Panc1 (cell line): Measurements from ENCODE around the gene GXYLT1.

GRCh38 chr12:32450862-32451194, 51.5 kb downstream of the FGD4 start:
- RRBS, 2 experiments, result no CpG with 5 or more reads among the region's 1 CpG

- RRBS, 2 experiments, result no CpG with 5 or more reads among the region's 1 CpG
These were observed 55.6 kb downstream of the FGD4 start for GRCh38 chr12:32454860-32455481.

DNA sequence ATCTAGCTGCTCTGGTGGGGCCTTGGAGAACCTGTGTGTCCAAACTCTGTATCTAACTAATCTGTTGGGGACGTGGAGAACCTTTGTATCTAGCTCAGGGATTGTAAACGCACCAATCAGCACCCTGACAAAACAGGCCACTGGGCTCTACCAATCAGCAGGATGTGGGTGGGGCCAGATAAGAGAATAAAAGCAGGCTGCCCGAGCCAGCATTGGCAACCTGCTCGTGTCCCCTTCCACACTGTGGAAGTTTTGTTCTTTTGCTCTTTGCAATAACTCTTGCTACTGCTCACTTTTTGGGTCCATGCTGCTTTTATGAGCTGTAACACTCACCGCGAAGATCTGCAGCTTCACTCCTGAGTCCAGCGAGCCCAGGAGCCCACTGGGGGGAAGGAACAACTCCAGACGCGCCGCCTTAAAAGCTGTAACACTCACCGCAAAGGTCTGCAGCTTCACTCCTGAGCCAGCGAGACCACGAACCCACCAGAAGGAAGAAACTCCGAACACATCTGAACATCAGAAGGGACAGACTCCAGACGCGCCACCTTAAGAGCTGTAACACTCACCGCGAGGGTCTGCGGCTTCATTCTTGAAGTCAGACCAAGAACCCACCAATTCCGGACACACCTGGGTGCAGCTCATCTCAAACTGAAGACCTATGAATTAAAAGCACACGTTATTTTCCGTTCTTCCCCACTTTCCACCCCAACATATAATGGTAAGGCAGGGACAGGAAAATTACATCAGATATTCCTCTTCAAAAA, 73.8 kb downstream of the FGD4 start:
- RRBS, 2 experiments, result no CpG with 5 or more reads among the region's 22 CpGs

DNA sequence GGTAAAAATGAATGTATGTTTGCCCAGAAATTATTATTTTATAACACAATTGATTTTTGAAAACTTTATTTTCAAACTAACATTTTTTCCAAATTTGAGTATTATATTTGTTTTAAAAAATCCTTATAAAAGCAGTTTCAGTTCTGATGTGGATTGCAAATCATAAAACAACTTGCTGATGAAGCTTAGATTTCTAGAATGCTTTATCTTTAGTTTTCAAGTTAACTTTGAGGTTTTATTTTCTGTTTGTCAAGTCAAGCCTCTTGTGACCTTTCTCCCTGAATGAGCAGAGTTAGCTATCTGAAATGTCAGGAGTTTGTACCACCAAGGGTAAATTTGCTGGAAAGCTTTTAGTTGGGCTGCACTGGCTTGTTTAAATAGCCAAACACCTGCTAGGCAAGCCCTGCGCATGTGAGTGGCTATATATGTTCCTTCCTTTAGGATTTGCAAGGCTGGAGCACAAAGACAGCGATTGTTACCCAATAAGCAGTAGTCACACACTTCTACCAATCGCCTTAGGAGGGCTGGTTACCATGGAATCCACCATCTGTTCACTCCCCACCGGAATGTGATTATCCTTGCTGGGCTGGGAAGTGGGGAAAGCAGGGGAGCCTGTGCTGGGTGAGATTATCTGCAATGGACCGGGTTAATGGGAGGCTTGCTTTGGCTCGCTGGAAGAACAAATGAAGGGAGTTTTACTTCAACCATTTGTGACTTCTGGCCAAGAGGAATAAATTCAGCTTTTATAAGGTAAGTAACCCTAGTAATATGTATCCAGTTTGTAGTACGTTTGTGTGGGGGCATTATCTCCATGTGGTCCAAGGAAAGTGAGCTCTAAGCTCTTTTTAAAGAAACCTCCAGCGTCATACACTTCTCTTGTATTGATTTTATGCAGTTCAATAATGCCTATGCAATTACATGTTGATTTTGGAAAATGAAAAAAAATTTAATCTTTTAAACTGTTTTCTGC, 102.5 kb downstream of the FGD4 start:
- RRBS, 2 experiments, result 51 to 74% methylated on average over 2 of the region's 8 CpGs

- RRBS, 2 experiments, result no CpG with 5 or more reads among the region's 4 CpGs
These were observed 29.2 kb downstream of the YARS2 start for GRCh38 chr12:32726274-32727099.

DNA sequence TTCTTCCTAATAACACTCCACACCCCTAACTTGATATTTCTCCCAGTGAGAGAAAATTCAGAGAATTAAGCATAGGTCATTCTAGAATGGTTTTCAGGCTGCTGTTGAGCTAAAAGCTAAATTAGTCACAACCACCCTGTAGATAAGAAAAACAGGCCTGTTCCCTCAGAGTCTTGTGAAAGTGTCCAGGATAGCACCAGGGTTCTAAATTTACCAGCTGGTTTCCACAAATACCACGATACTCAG, 65.9 kb upstream of the YARS2 start:
- RRBS, 2 experiments, result no CpG with 5 or more reads among the region's 1 CpG

DNA sequence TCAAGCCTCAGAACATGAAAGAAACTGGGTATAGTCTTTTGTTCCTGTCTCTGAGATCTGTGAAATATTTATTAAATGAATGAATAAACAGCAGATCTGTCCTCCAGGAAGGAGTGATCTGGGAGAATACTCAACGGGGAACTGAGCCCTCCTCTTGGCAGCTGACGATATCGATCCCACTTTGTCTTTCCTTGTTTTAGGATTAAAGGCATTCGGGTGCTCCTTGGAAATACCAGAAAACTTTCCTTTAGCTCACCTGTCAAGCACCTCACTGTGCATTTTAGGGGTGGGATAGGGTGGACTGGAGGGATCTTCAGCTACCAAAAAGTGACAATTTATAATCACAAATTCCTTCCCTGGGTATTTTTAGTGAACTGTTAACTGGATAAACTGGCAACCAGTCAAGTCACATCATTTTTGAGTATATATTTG, 591 bp downstream of the ALG10 start:
- RRBS, 2 experiments, result no CpG with 5 or more reads among the region's 4 CpGs

DNA sequence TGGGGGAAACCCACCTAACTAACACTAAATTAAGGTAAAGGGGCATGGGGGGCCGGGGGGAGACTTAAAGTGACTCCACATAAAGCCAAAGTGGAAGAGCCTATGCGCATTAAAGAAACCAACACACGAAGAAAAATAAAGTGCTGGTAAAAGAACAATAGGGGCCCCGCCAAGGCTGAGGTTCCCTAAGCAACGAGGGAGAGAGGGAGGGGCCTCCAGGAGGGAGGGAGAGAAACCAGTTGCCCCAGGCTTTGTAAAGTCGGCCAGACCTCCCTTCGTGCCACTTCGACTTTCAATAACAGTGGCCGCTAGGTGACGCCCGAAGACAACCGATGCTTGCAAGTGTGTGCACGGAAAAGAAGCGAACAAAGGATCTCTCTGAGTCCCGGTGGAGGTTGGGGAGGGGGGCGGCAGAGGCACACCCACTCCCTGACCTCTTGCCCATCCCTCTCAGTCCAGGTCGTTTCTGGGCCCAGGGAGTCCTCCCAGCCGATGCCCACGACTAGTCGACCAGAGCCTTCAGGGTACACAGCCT, 263.0 kb upstream of the ALG10B start:
- RRBS, 2 experiments, result no CpG with 5 or more reads among the region's 20 CpGs

- RRBS, 2 experiments, result no CpG with 5 or more reads among the region's 1 CpG
These were observed 12.9 kb downstream of the CPNE8 start for GRCh38 chr12:38892591-38892857.

DNA sequence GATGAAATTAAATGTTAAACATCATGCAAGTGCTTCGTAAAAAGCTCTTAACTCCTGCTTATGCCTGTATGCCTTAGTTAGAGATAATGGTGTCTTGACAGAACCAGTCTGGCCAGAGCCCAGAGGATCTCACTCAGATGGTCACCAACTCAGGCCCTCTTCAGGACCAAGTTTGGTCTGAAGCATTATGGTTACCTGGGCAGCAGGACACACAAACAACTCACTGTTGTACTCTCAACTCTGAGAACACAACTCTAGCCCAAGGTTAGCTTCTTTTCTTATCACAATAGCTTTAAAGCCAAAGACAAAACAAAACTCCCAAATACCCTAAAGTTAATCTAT, 115.4 kb downstream of the KIF21A start:
- RRBS, 2 experiments, result no CpG with 5 or more reads among the region's 1 CpG

GRCh38 chr12:40099399-40099942, 6.4 kb downstream of the SLC2A13 start:
- RRBS, 2 experiments, result no CpG with 5 or more reads among the region's 4 CpGs

GRCh38 chr12:40243390-40243726, 18.6 kb downstream of the LRRK2 start:
- RRBS, 2 experiments, result no CpG with 5 or more reads among the region's 1 CpG

- RRBS, 2 experiments, result no CpG with 5 or more reads among the region's 2 CpGs
These were observed 24.8 kb downstream of the LRRK2 start for GRCh38 chr12:40249653-40249968.

GRCh38 chr12:41189174-41190258, 1.4 kb downstream of the PDZRN4 start:
- RRBS, 2 experiments, result 2% methylated on average over 7 of the region's 40 CpGs

DNA sequence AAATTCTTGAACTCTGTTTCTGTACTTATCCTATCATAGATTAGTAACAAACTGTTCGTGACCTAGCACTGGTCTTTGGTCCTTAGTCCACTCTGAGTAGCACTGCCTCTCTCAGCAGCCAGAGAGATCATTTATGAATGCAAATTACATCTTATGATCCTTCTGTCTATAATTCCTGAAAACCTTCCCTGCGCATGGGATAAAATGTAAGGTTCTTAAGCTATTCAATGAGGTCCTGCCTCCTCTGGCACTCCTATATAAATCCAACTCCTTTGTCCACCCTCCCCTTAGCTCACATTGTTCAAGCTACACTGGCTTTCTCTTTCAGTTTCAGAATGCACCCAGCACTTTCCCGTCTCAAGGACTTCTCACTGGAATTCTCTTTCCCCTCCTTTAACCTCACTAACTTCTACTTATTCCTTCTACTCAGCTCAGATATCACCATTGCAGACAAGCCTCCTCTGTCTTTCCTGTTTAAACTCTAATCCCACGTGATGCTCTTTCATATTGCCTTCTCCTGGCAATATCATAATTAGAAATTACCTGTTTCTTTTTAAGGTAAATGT, 17.1 kb downstream of the PDZRN4 start:
- RRBS, 2 experiments, result no CpG with 5 or more reads among the region's 4 CpGs

- RRBS, 2 experiments, result no CpG with 5 or more reads among the region's 2 CpGs
These were observed 29.5 kb downstream of the PDZRN4 start for GRCh38 chr12:41217592-41218127.

DNA sequence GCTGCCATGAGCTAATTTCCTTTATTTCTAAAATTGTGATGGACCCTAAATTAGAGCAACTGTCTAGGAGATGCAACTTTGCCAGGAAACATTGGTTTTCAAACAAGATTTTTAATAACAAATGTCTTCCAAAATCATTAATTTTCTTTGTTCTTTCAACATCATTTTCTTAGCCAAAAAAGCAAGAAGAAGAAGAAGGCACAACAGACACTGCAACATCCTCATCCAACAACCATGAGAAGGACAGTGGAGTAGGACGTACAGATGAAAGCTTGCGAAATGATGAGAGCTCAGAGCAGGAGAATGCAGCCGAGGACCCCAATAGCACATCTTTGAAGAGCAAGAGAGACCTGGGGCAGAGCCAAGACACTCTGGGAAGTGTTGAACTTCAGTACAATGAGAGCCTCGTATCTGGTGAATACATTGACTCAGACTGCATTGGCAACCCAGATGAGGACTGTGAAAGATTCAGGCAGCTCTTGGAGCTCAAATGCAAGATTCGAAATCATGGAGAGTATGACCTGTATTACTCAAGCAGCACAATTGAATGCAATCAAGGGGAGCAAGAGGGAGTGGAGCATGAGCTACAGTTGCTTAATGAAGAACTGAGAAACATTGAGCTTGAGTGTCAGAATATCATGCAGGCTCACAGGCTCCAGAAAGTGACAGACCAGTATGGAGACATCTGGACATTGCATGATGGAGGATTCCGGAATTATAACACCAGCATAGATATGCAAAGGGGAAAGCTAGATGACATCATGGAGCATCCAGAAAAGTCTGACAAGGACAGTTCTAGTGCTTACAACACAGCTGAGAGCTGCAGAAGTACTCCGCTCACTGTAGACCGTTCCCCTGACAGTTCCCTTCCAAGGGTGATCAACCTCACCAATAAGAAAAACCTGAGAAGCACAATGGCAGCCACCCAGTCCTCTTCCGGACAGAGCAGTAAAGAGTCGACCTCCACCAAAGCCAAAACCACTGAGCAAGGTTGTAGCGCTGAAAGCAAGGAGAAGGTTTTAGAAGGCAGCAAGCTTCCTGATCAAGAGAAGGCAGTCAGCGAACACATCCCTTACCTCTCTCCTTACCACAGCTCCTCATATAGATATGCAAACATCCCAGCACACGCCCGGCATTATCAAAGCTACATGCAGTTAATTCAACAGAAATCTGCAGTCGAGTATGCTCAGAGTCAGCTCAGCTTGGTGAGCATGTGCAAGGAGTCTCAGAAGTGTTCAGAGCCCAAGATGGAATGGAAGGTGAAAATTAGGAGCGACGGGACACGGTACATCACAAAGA, 384.5 kb downstream of the PDZRN4 start:
- RRBS, 2 experiments, result no CpG with 5 or more reads among the region's 18 CpGs

GRCh38 chr12:42105696-42106180, 38.9 kb downstream of the GXYLT1 start:
- RRBS, 2 experiments, result no CpG with 5 or more reads among the region's 5 CpGs

DNA sequence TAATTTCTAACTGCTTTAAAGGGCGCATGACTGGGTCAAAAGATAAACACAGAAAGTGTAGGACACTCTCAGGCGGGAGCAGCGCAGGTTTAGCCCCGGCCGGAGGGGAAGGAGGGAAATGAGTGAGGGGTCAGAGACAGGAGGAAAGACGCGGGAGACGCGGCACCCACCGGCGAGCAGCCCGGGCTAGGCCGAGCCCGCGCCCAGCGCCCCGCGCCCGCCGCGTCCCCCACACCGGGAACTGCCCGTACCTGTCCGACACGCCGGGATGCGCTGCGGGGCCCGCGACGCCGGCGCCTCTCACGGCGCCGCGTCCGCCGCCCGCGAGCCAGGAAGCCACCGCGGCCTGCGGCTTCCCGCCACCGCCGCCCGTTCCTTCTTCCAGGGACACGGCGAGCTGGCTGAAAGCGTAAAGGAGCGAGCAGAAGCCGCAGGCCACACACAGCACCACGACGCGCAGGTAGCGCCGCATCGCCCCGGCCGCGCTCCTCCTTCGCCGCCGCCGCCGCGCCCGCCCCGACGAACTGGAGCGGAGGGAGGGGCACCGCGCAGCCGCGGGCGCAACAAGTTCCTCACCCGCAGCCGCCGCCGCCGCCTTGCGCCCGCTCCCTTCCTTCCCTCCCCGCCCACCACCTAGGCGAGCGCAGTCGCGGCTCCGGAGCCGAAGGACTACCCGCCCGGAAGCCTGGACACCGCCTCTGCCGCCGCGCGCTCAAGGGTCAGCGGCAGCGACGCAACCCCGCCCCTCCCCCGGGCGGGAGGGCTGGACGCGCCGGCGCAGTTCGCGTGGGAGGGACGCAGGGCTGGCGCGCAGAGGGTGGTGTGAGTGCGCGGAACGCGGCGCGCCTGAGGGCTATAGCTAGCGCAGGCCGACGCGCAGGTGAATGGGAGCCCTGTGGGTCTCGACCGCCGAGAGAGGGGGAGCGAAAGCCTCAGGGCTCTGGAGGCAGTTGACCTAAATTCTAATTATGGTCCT, at the start of gene GXYLT1:
Gene GXYLT1 (minus strand): TSS at position 700 of the 976 bp plus-strand sequence.
- RRBS, 2 experiments, result under 1 to 5% methylated on average over 28 of the region's 127 CpGs